GM19239 (cell line): ENCODE data around the gene COQ4.

- RRBS, result no CpG with 5 or more reads among the region's 16 CpGs
These were observed 20.7 kb downstream of the GOLGA2 start for GRCh38 chr9:128254897-128255653.

- RRBS, result 75% methylated on average over 2 of the region's 27 CpGs
These were observed 18.1 kb downstream of the GOLGA2 start for GRCh38 chr9:128257428-128258469.

- RRBS, result no CpG with 5 or more reads among the region's 27 CpGs
These were observed 15.7 kb downstream of the GOLGA2 start for GRCh38 chr9:128259888-128260712.

- RRBS, result 86% methylated on average over 2 of the region's 21 CpGs
These were observed 12.9 kb downstream of the TRUB2 start for GRCh38 chr9:128309209-128309881.

- RRBS, result 2% methylated on average over 20 of the region's 94 CpGs
These were observed at the start of gene COQ4 for GRCh38 chr9:128322304-128323307. Gene COQ4, plus strand, starts transcription at chr9:128322839.

GRCh38 chr9:128352881-128353706, 12.8 kb downstream of the SLC27A4 start:
- RRBS, result 100% methylated on average over 4 of the region's 27 CpGs

DNA sequence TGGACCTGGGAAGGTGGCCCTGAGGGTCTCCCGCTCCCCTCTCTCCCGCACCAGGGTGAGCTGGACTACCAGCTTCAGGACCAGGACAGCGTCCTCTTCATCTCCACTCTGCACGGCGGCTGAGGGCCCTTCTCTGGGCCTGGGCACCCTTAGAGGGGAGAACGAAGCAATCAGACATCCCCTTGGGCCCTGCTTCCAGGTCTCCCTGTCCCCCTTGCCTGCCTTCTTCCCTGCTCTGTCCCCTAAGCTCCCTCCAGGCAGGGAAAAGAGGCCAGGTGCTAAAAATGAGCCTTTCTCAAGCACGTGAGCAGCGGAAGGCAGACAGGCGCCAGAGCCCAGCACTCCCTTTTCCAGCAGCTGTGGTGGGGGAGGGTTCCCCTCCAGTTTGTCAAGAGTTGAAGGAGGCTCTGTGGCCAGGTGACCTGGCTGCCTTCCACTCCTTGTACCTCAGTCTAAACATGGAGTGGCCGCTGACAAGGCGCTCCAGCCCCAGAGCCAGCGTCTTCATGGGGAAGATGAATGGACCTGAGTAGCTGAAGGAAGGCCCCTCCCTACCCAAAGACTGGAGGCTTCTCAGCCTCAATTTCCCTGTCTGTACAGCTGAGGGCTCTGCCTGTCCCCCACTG, 18.6 kb downstream of the URM1 start:
- RRBS, result no CpG with 5 or more reads among the region's 12 CpGs

DNA sequence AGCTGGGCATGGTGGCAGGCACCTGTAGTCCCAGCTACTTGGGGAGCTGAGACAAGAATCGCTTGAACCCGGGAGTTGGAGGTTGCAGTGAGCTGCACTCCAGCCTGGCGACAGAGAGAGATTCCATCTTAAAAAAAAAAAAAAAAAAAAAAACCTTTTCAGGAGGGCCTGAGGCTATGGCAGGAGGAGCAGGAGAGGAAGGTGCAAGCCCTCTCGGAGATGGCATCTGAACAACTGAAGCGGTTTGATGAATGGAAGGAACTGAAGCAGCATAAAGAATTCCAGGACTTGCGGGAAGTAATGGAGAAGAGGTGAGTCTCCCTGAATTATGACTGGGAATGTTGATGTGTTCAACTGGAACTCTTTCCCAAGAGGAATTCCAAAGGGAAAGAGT, 18.0 kb downstream of the GLE1 start:
- RRBS, result no CpG with 5 or more reads among the region's 6 CpGs

DNA sequence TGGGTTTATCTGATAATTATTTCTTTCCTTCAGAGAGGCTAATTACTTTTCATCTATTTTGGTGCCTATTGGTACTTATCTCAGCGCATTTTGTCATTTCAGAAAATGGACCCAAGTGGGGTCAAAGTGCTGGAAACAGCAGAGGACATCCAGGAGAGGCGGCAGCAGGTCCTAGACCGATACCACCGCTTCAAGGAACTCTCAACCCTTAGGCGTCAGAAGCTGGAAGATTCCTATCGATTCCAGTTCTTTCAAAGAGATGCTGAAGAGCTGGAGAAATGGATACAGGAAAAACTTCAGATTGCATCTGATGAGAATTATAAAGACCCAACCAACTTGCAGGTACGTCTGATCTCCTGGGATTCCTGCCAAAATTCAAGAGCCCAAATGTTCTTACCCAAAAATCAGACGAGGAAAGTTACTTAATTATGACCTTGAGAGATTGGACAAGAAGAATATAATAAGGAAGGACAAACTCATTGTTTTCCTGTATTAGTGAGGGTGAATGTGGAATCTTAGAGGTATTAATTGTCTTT, 14.3 kb downstream of the SPTAN1 start:
- RRBS, result no CpG with 5 or more reads among the region's 8 CpGs

DNA sequence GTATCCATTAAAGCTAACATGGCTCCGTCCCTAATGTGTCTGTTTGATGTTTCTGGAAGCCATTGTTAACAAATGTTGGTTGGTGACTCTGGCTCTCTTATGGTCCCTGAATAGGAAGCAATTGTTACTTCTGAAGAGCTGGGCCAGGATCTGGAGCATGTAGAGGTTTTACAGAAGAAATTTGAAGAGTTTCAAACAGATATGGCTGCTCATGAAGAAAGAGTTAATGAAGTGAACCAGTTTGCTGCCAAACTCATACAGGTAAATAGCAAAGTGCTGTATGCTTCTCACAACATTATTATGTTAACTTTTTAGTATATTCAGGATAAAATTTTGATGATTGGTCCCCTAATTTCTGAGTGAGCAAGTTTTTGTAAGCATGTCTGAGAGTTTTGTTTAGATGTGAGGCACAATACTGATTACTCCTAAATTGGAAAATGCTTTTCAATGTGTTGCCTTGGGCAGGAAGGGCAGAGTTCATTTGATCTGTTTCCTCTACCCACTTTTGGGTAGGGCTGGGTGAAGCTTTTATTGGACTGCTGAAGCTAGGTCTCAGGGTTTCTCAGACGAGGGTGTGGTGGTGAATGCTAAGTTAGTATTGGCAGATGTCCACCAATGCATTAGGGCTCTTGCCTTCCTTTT, 22.8 kb downstream of the SPTAN1 start:
- RRBS, result no CpG with 5 or more reads among the region's 2 CpGs

- RRBS, result no CpG with 5 or more reads among the region's 3 CpGs
These were observed 12.5 kb downstream of the DYNC2I2 start for GRCh38 chr9:128644123-128644488.

DNA sequence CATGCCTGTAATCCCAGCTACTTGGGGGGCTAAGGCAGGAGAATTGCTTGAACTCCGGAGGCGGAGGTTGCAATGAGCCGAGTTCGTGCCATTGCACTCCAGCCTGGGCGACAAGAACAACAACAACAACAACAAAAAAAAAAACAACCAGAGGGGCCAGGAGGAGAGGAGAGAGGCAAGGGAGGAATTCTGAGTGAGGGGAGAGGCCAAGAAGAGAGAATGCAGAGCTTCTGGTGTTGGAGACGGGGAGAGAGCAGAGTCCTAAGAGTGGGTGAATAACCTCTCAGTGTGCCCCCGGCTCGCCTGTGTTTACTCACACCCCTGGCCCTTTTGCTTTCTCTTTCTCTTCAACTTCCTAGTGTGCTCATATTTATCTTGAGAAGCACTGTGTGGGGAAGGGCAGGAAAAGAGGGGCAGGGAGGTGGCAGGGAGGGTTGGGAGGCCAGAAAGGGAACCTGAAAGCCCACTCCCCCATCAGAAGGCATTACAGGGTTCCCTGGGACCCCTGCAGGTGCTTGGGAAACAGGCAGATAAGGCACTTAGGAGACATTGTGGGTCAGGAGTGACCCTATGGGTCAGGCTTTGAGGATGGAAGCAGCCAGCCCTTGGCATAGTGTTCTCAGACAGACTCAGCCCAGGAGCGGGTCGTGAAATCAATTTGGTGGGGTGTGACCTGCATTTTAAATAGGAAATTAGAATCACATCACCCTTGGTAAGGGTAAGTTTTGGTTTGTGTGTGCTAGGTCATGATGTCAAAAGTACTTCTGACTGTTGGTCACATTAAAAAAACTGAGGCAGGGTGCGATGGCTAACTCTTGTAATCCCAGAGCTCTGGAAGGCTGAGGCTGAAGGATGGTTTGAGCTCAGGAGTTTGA, 2.9 kb upstream of the SET start:
- RRBS, result no CpG with 5 or more reads among the region's 11 CpGs

DNA sequence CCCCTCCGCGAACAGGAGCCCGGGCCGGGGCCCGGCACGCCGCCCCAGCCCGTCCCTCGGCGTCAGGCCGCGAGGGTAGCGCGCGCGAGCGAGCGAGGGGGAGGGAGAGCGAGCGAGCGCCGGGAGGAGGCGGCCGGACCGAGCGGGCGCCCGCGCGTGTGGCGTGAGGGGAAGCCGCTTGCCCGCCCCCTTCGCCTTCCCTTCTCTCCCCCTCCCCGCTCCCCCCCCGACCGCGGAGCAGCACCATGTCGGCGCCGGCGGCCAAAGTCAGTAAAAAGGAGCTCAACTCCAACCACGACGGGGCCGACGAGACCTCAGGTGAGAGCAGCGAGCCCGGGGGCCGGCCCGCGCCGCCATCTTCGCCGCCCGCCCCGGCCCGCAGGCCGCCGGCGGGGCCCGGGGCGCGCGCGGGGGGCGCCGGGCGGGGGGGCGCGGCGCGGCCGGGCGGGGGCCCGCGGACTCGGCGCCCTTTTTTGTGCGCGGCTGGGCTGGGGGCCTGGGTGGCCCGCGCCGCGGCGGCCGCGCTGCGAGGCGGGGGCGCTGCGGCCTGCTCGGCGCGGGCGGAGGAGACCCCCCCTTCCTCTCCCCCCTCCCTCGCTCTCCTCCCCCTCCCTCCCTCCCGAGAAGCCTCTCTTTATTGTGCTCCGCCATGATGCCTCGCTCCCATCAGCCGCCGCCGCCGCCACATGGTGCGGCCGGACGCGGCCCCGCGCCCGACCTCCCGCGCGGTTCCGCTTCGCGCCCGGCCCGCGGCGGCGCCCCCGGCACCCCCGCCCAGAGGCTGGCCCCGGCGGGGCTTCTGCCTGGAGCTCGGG, 523 bp downstream of the SET start:
- RRBS, result 2% methylated on average over 34 of the region's 126 CpGs

GRCh38 chr9:128783541-128784033, 3.5 kb upstream of the TBC1D13 start:
- RRBS, result no CpG with 5 or more reads among the region's 4 CpGs

DNA sequence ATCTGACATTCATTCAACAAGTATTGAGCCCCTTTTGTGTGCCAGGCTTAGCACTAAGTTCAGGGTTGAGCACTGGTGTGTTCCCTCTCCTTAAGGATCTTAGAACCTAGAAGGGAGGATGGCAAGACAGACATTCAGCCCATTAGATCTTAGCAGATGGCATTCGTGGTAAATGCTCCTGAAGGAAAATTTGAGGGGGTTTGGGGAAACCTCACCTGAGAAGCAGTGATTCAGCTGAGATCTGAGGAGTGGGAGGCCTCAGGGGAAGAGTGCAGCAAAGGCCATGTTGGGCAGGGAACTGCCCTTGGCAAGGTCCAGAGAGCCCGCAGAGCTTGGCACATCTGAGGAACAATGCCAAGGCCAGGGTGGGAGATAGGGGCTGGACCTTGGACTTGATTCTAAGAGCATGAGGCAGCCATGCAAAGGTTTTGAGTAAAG, 5.8 kb downstream of the TBC1D13 start:
- RRBS, result no CpG with 5 or more reads among the region's 2 CpGs

DNA sequence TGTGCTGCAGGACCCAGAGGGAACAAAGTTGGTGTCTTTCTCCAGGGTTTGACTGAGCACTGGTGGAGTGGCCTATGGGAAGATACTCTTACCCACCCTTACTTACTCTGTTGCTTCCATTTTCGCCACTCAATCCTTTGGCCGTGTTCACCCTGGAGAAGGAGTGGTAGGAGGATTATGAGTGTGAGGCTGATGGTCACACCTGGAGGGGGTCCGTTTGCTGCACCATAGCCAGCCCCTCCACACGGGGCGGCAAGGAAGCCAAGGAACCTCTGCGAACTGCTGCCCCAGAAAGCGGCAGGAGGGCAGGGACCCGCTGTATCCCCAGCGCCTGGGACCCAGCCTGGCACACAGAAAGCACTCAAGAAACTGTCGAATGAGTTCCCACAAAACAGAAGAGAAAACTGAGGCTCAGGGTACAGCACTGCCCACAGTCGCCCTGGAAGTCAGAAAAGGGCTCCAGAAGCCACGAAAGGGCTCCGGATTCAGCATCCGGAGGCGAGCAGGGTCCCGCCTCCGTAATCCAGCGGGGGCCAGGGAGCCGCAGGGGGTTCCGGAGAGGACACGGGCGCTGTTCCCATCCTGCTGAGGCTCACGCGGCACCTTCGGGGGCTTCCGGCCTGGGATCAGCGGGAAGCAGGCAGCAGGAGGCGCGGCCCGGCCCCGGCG, 456 bp downstream of the SPOUT1 start:
- RRBS, result 2% methylated on average over 19 of the region's 32 CpGs

DNA sequence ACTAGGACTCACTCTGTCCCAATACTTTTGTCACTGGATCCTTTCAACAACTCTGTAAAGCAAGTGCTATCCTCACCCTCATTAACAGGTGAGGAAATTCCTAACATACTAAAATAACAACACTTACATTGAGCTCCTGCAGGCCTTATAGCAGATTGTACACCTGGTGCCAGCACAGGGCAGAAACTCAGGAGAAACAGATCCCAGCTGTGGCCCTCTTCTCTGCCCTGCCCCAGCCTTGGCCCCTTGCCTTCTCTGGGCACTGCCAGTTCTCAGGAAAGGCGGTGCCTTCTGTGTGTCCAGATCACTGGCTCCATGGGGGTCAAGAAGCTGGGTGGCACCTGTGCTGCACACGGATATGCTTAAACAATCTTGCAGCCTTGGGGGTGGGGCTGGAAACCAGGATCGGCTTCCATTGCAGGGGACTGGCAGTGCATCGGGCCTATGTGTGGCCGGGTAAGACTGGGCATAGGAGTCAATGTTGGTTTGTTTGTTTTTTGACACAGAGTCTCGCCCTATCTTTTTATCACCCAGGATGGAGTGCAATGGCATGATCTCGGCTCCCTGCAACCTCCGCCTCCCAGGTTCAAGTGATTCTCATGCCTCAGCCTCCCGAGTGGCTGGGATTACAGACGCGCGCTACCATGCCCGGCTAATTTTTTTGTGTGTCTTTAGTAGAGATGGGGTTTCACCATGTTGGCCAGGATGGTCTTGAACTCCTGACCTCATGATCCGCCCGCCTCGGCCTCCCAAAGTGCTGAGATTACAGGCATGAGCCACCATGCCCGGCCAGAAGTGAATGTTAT, 19.2 kb downstream of the KYAT1 start:
- RRBS, result no CpG with 5 or more reads among the region's 17 CpGs

DNA sequence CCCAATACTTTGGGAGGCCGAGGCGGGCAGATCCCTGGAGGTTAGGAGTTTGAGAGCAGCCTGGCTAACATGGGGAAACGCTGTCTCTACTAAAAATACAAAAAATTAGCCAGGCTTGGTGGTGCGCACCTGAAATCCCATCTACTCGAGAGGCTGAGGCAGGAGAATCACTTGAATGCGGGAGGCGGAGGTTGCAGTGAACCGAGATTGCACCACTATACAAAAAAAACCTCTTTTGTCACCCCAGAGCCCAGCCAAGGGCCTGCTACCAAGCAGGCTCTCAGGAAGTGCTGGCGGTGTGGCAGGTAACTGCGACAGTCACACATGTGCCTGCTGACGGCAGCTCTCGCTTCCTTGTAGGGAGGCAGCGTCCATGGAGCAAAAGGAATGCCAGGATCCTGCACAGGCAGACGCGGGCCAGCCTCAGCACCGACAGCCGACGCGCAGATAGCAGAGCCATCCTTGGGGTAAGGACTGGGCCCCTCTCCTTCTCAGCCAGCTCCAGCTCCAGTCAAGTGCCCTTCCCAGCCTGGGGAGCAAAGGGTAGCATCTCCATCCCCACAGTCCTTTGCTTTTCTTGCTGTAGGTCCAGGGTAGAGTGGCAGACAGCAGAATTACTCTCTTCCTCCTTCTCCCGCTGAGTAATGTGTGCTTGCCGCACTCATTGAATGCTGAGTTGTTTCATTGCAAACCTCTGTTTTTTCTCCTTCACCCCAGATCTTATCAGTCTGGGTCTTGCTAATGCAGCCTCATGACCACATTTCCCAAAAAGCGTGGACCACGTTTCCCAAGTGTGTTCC, 3.9 kb downstream of the LRRC8A start:
- RRBS, result no CpG with 5 or more reads among the region's 23 CpGs

GRCh38 chr9:128902782-128903193, 18.0 kb upstream of the PHYHD1 start:
- RRBS, result no CpG with 5 or more reads among the region's 11 CpGs

GRCh38 chr9:128918753-128919862, 1.7 kb upstream of the PHYHD1 start:
- RRBS, result no CpG with 5 or more reads among the region's 19 CpGs